Gastroesophageal sphincter (tissue), 4 donors: ENCODE measurements around a stretch of chr16.

DNA sequence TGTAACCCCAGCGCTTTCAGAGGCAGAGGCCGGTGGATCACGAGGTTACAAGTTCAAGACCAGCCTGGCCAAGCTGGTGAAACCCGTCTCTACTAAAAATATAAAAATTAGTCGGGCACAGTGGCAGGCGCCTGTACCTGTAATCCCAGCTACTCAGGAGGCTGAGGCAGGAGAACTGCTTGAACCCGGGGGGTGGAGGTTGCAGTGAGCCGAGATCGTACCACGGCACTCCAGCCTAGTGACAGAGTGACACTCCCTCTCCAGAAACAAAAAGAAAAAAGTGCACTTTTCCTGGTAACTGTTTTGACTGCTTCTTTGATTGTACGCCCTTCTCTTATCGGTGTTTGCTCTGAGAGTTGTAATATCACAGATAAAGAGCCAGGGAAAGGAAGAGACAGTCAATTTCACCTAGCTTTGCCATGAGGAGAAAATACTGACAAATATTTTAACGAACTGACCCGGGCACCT, 19.1 kb downstream of the ZDHHC7 start:
- PRO-cap: no peak
- RAMPAGE, long total RNA, 4 experiments: no peak in any of the 4 experiments

DNA sequence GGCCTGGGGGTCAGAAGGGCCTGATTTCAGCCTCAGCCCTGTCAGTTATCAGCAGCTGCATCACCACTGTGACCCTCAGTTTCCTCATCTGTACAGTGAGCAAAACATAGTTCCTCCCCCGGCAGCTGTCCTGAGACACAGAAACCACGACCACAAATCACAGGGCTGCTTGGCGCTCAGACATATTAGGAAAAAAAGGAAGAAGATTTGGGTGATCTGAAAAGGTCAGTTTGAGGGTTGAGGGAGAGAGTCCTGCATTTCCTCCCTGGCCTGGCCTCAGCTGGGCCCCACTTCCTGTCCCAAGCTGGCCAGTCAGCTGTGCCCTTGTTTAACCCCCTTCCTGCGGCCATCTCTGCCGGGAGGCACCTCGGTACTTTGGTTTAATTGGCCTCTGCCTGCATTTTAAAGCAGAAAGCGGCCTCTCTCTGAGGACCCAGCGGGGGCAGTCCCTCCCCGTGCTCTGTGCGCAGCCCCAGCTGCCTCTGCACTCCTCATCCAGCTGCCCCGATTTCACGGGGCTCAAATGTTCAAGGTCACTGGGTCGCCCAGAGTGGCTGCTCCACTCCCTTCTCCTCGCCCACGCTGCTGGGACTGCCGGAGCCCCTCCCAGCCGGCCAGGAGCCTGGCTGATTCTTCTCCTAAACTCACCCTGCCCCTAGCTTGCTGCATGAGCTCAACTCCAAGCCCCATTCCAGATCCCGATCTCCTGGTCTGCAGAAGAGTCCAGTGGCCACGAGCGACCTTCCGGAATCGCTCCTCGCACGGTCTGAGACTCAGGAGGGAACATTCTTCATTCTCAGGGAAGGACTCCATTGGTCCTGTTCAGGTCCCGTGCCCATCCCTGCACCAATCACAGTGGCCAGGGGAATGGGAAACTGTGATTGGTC, 24.1 kb upstream of the CIBAR2 start:
- PRO-cap: bidirectional peak, plus-strand start outside the sequence, minus-strand start at position 752 of the sequence
- RAMPAGE, long total RNA, 4 experiments: no peak in any of the 4 experiments

DNA sequence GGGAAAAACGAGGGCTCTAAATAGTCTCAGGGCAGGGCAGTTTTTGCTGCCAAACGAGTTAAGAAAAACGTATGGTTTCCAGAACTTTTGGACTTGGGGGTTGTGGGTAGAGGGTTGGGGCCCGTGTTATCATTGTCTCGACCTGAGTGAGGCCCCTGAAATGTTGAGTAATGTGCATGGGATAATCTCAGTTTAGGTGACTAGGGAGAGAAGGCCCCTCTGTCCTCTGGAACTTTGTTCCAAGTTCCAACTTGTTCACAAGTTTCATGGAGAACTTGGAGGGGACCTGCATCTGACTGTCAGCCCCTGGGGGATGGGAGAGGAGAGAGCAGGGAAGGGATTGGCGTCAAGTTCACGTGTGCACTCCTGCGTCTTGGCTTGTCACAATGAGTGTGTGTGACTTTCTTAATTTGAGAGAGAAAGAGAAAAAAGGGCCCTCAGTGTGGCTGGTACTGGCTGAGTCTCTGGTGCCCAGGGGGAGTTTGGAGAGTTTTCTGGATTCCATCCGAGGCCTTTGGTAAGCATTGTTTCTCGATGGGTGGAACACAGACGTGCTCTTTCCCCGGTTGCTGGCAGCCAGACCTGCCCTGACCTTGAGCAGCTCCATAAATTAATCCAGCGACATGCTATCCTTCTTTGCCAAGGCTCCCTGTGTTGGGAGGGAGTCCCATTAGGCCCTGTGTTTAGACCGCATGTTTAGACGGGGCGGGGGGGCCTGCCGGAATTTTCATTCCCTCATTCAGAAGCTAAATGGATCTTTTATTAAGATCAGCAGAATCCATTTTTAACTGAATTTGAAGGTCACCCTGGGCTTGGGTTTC, 84.0 kb upstream of the CIBAR2 start:
- PRO-cap: unidirectional peak, minus-strand start at position 466 of the sequence
- RAMPAGE, long total RNA, 4 experiments: no peak in any of the 4 experiments

DNA sequence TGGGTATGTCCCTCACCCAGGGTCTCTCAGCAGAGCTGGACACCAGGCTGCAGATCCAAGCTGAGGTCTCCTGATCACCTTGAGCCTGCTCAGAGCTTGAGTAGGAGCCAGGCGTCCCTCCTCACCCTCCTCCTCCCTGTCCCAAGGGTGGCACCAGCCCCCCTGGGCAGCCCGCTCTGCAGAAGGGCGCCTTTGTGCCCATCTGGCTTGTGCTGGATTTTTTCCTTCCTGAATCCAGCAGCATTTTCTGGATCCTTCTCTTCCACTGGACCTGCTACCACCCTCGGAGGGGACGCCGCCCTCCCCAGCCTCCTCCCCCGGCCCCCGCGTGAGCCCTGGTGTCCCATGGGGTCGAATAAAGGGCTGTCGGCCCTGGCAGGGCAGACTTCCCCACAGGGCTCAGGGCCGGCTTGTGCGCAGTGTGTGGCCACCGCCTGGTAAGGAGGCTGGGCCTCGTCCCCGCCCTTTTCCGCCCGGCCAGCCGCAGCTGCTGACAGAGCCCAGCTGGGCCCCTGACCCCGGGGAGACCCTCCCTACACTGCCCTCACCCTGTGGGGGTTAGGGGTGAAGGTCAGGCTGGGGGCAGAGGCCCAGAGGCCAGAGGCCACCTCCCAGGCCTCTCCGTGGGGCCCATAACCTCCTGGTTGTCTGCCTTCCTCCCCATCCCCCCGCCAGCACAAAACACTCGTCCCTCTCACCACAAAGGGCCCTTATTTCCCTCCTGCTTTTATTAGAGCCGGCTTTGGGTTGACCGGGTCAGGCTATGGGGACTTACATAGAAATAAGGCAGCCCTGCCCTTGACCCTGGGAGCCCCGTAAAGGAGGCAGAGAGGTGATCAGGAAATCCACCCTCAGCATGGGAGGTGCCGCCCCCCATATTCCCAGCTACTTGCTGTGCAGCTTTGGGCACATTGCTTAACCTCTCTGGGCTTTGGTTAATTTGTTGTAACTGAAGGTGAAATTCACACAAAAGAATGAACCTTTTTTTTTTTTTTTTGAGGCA, 179.2 kb upstream of the CIBAR2 start:
- PRO-cap: no peak
- RAMPAGE, long total RNA, 4 experiments: no peak in any of the 4 experiments

GRCh38 chr16:85390506-85391310, 222.4 kb upstream of the GSE1 start:
- PRO-cap: unidirectional peak, minus-strand start at chr16:85390825
- RAMPAGE, long total RNA, 4 experiments: no peak in any of the 4 experiments

DNA sequence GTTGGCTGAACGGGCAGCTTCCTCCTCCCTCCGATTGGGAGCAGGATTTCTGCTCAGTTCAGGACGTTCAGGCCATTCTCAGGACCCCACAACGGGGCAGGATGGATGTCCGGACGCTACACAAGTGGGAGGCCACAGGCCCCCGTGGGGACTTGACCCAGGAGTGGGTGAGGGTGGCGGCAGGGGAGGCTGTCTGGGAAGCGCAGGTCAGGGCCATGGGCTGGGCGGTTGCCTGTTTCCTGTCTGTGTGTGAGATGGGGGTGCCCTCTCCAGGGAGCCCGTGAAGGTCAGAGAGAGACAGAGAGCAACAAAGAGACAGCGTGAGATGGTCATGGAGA, 216.6 kb upstream of the GSE1 start:
- PRO-cap: no peak
- RAMPAGE, long total RNA, 4 experiments: start-site peak on the plus strand in 1 of 4 experiments, centred at position 200 of the sequence, 7 reads per replicate

GRCh38 chr16:85431016-85431638, 182.0 kb upstream of the GSE1 start:
- PRO-cap: no peak
- RAMPAGE, long total RNA, 4 experiments: no peak in any of the 4 experiments

GRCh38 chr16:85465845-85466389, 147.2 kb upstream of the GSE1 start:
- PRO-cap: no peak
- RAMPAGE, long total RNA, 4 experiments: no peak in any of the 4 experiments

GRCh38 chr16:85502238-85503147, 110.6 kb upstream of the GSE1 start:
- PRO-cap: no peak
- RAMPAGE, long total RNA, 4 experiments: no peak in any of the 4 experiments

- PRO-cap: no peak
- RAMPAGE, long total RNA, 4 experiments: no peak in any of the 4 experiments
These were observed 98.7 kb upstream of the GSE1 start for GRCh38 chr16:85514343-85514975.

GRCh38 chr16:85514976-85515641, 98.0 kb upstream of the GSE1 start:
- PRO-cap: no peak
- RAMPAGE, long total RNA, 4 experiments: no peak in any of the 4 experiments

- PRO-cap: no peak
- RAMPAGE, long total RNA, 4 experiments: no peak in any of the 4 experiments
These were observed 92.3 kb upstream of the GSE1 start for GRCh38 chr16:85520651-85521382.

- PRO-cap: no peak
- RAMPAGE, long total RNA, 4 experiments: no peak in any of the 4 experiments
These were observed 49.6 kb upstream of the GSE1 start for GRCh38 chr16:85563184-85564241.

DNA sequence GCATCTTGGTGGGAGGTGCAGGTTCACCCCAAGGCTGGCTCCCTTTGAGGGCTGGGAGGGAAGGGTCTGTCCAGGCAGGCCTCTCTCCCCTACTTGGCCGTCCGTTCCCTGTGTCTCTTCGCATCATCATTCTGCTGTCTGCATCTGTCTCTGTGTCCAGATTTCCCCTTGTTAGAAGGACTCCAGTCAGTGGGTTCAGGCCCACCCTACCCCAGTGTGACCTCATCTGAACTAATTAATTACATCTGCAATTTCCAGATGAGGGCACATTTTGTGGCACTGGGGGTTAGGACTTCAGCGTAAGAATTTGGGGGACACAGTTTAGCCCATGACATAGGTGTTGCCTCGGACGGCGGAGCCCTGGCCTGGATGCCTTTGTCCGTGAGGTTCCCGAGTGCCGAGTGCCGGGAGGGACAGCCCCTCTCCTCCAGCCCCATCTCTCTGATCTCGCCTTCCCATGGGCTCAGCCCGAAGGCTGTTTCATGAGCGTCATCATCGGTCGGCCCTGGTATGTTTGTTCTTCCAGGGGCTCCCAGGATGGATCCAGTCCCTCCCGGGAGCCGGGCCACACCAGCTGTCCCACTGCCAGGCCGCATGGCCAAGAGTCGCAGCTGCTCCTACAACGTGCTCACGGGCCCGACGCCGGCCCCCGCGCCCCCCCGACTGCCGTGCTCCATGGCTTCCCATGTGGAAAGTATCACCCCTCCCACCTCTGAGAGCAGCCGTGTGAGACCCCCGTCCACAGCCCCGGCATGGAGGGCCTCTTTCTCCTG, 26.9 kb upstream of the GSE1 start:
- PRO-cap: no peak
- RAMPAGE, long total RNA, 4 experiments: no peak in any of the 4 experiments

DNA sequence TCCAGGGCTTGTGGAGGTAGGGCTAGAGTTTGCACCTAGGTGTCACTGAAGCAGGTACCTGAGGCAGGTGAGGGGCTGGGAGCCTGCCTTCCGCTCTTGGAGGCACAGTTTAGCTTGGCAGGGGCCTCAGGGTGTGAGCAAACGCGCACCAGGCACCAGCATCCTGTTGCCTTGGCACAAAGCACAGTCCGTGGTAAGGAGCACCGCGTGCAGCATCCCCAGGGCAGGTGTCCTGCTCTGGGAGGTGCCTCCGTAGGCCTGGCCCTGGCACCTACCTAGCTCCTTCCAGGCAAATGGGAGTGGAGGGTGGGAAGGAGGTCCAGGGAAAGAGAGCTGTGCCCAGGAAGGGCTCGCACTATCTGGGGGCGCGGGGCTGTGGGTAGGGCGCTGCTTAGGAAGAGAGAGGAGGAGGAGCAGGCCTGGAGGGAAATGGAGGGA, 3.1 kb upstream of the GSE1 start:
- PRO-cap: no peak
- RAMPAGE, long total RNA, 4 experiments: no peak in any of the 4 experiments

GRCh38 chr16:85610444-85610925, 2.6 kb upstream of the GSE1 start:
- PRO-cap: no peak
- RAMPAGE, long total RNA, 4 experiments: no peak in any of the 4 experiments

DNA sequence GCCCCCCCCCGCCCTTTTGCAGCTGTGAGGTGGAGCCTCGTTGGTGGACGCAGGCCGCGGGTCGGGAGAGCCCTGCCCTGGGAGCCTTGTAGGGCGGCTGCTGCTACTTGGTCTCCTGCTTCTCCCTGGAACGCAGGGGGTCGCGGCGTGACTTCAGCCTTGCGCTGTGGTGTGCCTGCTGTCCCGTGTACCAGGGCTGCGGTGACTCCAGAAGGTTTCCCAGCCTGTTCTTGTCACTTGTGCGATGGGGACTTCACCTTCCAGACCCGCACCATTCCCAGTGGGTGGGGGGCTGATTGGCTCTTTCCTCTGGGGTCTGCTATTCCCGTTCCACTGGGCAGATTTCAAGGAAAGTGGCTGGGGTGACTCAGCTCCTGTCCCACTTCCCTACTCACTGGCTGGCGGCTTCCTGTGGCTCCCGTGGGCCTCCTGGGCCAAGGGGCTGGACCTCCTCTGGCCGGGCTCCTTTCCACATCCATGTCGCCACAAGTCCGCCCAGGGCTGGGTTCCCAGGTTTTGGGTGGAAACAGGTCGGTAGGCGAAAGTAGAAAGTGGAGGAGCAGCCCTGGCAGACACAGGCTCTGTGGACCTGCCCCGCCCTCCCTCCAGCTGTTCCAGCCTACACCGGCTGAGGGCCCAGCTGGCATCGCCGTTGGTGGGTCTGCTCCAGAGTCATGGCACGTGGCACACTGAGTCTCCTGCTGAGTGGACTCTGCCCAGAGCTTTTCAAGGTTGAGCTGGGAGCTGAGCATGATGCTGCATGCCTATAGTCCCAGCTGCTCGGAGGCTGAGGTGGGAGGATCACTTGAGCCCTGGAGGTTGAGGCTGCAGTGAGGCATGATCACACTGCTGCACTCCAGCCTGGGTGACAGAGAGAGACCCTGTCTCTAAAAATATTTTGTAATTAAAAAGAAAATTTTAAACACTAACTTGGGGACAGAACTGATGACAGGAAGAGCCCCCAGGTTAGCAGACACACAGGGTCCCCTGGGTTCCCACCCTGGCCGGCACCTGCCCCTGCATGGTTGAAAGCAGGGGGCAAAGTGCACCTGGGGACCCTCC, 28.6 kb downstream of the GSE1 start:
- PRO-cap: no peak
- RAMPAGE, long total RNA, 4 experiments: no peak in any of the 4 experiments

DNA sequence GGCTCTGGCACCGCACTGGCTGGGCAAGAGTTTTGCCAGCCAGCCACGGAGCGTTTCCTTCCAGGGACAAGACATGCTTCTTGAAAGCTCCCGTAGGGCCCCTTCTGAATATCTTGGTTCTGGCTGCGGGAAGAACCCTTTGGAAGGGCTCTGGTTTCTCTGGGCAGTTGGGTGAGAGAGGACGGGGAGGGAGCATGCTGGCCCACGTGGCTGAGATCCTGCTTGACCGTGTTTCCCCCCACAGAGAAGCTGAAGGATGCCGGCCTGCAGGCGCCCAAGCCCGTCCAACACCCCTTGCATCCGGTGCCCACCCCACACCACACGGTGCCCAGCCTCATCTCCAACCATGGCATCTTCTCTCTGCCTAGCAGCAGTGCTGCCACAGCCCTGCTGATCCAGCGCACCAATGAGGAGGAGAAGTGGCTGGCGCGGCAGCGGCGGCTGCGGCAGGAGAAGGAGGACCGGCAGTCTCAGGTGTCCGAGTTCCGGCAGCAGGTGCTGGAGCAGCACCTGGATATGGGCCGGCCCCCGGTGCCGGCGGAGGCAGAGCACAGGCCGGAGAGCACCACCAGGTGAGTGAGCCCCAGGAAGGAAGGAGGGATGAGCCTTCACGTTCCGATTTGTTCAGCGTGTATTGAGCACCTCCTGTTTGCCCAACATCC, 31.6 kb downstream of the GINS2 start:
- PRO-cap: no peak
- RAMPAGE, long total RNA, 4 experiments: no peak in any of the 4 experiments

- PRO-cap: no peak
- RAMPAGE, long total RNA, 4 experiments: no peak in any of the 4 experiments
These were observed 11.1 kb downstream of the GINS2 start for GRCh38 chr16:85677442-85678301.

DNA sequence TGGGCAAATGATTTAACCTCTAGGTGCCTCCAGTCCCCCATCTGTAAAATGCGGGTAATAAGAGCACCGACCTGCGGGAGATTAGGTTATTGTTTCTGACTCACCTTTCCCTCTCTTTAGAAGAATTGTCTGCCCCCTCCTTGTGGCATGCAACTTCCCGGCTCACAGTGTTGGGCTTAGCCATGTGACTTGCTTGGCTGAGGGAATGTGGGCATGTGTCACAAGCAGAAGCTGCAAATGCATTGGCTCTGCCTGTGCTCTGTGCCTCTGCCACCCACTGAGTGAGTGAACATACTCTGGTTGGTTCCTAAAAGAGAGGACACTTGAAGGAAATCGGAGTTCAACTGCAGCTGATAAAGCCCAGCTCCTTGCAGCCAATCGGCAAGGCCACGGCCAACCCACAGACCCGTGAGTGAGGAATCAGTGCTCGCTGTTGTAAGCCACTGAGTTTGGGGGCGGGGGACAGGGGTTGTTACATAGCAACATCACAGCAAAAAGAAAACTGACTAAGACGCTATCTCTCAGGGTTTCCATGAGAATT, 10.8 kb upstream of the GINS2 start:
- PRO-cap: no peak
- RAMPAGE, long total RNA, 4 experiments: no peak in any of the 4 experiments